ENCODE measurements around a stretch of chr2.

- PRO-cap, result no peak
- CAGE, long polyA plus RNA, result no peak
Observed at GRCh38 chr2:144484012-144484470, 35.9 kb downstream of the ZEB2 start.

GRCh38 chr2:144484471-144485407 lies 35.2 kb downstream of the ZEB2 start:
- PRO-cap, result no peak
- CAGE, long polyA plus RNA, result no peak

- PRO-cap, result no peak
- CAGE, long polyA plus RNA, result no peak
Observed at GRCh38 chr2:144834945-144835568, 315.1 kb upstream of the ZEB2 start.

GRCh38 chr2:148020211-148020553 lies 355 bp downstream of the ORC4 start:
- PRO-cap, result no peak
- CAGE, long polyA plus RNA, result no peak

GRCh38 chr2:148021192-148021956 lies 483 bp downstream of the MBD5 start:
- PRO-cap, result bidirectional peak, plus-strand start at chr2:148021444, minus-strand start at chr2:148021288; bidirectional peak, plus-strand start at chr2:148021734, minus-strand start at chr2:148021746
- CAGE, long polyA plus RNA, result start-site peak on the minus strand at chr2:148021486-148021619, 19 and 25 reads in 2 replicates

DNA sequence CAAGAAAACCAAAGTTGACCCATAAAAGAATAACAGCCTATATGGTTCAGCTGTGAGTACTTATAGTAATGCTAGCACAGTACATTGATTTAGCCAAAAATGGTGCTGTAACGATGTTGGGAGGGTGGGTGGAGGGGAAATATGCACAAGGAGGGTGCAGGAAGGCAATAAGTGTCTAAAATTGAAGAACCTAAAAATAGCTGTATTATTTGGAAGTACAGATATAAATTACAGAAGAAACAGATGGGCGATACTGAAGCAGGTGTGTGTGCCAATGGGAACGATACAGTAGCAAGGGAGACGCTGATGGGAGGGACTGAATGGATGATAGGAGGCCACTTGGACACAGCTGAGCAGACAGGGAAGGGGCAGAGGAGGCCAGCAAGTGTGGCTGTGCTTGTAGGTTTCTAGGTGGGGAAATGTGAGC lies 92.0 kb upstream of the EPC2 start:
- PRO-cap, result no peak
- CAGE, long polyA plus RNA, result no peak

- PRO-cap, result no peak
- CAGE, long polyA plus RNA, result no peak
Observed at GRCh38 chr2:148653415-148653793, 8.9 kb downstream of the EPC2 start.

GRCh38 chr2:150424899-150425658 lies 62.4 kb downstream of the RND3 start:
- PRO-cap, result no peak
- CAGE, long polyA plus RNA, result no peak

DNA sequence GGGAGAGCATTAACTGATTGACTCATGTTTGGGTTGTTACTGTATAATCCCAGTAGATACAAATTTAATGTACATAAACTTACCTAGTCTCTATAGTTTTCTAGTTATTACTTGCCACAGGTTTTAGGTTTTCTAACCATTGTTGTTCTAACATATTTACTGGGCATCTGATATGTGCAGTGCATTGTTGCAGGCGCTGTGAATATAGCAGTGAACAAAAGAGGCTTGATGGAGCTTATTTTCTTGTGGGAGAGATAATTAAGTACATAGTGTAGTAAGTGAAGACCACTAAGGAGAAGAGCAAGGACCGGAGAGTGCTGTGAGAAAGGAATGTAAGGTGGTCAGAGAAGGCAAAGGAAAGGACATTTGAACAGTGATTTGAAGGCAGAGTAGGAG lies 11.3 kb downstream of the RIF1 start:
- PRO-cap, result no peak
- CAGE, long polyA plus RNA, result no peak

DNA sequence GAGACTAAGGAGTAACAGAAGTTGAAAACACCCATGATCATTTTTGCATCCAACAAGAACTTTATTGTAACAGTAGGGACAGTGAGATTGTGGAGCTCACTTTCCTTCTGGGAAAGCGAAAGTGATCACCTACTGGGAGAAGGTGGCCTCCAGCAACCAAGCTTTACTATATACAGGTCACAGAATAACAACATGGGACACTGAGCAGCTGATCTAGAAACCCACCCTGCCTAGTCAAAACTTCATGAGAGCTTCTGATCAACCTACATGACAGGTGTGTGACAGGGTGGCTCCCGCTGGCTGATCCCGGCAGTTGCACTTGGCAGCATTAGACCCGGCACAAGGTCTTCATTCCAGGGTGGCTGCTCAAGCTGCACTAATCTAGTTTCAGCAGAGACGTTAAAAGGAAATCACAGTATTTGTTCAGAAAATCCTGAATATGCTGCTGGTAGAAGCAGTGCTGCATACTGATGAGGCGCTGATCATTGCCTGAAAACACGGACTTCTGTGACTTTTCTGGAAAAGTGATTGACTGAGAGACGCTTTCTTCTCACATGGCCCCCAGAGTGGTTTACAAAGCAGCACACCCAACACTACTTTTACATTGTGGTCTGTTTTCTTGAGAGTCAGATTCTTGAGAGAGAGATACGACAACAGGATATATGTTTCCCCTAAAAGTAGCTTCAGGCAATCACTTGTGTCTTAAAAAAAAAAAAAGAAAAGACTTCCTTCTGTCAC lies 63.6 kb upstream of the ARL5A start:
- PRO-cap, result no peak
- CAGE, long polyA plus RNA, result no peak

DNA sequence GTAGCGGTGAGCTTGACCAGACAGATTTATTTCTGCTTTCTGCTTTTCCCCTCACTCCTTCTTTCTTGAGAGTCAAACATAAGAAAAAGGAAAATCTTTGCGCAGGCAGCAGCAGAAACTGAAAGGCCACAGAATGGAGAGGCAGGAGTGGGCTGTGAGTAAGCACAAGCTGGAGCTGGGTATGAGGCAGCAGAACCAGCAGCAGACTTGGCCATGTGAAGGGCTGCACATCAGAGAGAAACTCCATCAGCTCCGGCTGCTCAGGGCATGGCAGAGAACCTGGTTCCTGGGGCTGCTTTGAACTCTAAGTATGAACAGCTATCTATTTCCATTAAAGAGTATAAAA lies 99.6 kb upstream of the ARL5A start:
- PRO-cap, result no peak
- CAGE, long polyA plus RNA, result no peak

GRCh38 chr2:152335880-152336454 lies 993 bp downstream of the FMNL2 start:
- PRO-cap, result no peak
- CAGE, long polyA plus RNA, result no peak

GRCh38 chr2:152337691-152338179 lies 2.8 kb downstream of the FMNL2 start:
- PRO-cap, result no peak
- CAGE, long polyA plus RNA, result no peak

GRCh38 chr2:152395650-152396424 lies 60.9 kb downstream of the FMNL2 start:
- PRO-cap, result no peak
- CAGE, long polyA plus RNA, result no peak

DNA sequence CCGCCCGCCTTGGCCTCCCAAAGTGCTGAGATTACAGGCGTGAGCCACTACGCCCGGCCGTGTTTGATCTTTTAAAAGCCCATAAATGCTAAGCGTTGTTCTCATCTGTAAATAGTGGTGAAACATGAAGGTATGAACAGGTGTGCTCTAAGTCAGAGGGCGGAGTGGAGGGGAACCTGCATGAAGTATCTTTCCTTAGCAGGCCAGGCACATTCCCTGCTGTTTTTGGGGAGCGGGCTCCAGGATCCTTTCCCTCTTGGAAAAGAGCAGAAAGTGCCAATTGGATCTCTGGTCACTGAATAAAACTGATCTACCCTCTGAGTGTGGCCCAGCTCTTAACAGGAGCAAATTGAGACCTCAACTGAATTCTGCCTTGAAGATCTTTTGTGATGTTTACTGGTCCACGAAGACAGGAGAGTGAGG lies 67.2 kb downstream of the FMNL2 start:
- PRO-cap, result no peak
- CAGE, long polyA plus RNA, result no peak

- PRO-cap, result no peak
- CAGE, long polyA plus RNA, result no peak
Observed at GRCh38 chr2:152409917-152410578, 75.1 kb downstream of the FMNL2 start.

DNA sequence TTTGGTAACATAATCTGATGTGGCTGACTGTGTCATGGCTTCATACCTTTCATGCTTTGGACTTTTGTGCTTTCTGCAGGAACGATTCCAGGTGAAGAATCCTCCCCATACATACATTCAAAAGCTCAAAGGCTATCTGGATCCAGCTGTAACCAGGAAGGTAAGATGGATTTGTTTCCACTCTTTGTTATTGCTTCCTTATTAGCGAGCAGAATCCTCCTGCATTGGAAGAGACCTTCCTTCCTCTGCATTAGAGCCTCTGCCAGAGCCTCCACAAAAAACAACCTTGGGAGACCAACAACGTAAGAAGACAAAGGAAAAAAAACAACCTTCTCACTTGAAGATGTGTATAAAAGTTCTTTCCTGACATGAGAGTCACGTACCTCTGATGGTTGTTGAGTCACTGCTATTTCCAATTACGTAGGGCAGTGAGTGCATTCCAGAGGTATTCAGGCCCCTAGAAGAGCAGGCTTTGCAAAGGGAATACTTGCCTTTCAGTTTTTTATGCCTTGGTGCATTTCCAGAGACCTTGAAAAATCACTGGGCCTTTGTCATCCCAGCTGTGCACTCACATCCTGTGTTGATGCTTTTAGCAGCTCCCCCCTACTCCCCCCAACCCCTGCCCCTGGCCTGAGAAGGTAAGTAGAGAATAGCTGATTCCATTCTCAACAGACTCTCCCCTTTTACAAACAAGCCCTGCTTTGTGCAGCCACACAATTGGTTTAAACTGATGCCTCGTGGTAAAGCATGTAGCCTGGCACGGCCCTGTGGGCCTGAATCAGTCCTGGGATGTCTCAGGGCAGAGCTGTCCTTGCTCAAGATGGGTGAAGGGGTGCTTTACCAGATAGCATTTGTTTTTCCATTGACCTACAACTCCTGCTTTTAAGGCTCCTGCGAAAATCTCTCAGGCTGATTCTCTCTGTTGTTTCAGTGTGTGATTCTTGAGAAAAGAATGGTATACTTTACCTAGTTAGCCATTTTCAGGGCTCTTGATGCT lies 174.3 kb downstream of the PRPF40A start:
- PRO-cap, result no peak
- CAGE, long polyA plus RNA, result no peak

DNA sequence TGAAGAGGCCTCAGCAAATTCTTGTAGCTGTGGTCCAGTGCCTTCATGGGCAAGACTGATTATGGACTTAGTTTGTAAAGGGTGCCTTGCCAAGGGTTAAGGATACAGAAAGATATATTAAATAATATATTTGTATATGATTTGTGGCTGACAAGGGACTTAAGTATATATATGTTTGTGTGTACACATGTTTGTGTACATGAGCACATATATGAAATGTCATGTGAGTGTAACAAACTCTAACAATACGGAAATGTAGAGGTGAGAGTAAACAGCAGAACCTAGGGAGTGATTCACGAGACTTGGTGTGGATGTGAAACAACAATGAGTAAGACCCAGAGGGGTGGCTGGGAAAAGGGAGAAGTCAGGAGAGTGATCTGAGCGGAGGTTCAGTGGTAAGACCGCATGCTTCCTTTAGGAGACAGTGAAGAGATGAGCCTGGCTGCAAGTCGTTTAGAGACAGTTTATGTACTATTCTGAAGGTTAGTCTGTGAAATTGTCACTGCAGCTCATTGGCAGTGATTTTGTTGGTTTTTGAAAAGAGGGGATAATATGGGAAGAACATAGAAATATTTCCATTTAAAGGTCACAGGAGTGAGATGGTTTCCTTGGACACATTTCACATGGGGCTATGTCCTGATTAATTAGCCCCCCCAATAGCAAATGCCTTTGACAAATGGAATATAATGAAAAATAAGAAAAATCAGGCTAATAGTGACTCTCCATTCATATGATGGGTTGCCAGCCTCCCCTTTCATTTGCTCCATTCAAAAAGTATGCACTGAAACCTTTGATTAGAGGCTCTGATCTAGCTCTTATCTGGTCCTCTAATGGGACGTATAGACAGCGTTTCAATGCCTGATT lies 150.5 kb downstream of the PRPF40A start:
- PRO-cap, result no peak
- CAGE, long polyA plus RNA, result no peak

GRCh38 chr2:152616789-152617438 lies 100.3 kb downstream of the PRPF40A start:
- PRO-cap, result no peak
- CAGE, long polyA plus RNA, result no peak

DNA sequence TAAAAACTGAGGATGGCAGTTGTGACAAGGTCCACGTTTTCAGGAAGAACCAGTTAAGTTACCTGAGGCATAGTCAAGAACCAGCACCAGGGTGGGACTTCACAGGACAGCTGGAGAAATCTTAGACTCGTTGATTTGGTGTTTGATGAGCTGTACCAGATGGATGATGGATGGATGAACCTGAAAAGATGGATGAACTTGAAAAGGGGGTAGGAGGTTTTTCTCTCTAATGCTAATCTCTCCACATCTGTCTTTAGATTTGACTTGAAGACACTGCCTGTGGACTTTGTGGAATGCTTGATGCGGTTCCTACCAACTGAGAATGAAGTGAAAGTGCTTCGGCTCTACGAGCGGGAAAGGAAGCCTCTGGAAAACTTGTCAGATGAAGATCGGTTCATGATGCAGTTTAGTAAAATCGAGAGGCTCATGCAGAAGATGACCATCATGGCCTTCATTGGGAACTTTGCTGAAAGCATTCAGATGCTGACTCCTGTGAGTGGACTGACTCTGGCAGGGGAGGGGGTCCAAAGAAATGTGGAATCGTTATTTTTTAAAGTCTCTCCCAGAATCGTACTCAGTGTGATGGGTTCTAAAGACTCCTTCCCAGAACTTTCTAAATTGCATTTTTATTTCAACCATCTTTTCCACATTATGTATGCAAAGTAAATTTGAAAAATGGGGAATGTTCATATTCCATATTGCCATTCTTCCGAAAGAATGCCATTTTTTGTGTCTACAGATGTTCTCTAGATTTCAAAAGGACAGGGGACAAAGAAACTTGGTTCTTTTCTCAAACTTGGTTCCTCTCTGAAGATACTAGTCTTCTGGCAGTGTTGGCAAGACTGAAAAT lies 89.0 kb downstream of the PRPF40A start:
- PRO-cap, result no peak
- CAGE, long polyA plus RNA, result no peak

All from B cell (primary cell).